Pulmonary artery (tissue), 1 donor: Measurements from ENCODE around the gene RFTN2.

GRCh38 chr2:197239550-197239802, 71.1 kb downstream of the ANKRD44 start:
- PRO-cap, result no peak

DNA sequence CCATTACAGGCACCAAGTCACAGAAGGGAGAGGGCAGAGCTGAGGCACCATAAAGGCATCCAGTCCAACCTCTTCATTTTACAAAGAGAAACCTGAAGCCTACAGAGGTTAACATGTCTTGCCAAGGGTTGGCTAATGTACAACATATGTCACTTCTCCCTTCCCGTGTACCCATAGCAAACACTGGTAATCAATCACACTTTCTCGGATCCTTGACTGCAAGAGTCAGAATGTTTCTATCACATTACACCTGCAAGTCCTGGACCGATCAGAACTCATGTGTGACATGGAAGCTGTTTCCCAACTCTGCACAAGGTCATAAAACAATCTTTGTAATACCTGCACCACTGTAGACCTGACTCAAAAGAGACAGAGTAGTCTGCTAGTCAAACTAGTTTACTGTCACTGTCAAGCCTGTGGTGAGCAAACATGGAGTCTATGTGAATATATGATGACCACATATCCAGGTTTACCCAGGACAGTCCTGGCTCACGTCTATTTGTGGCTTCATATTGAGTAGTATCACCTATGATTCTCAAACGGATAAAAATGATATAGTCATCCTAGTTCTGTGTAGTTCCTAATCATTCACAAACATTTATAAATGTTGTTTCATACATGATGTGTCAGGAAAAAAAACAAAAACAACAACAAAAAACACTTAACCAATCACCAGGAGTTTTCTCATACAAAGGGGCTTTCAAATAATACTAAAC, 5.9 kb downstream of the ANKRD44 start:
- PRO-cap, result no peak

DNA sequence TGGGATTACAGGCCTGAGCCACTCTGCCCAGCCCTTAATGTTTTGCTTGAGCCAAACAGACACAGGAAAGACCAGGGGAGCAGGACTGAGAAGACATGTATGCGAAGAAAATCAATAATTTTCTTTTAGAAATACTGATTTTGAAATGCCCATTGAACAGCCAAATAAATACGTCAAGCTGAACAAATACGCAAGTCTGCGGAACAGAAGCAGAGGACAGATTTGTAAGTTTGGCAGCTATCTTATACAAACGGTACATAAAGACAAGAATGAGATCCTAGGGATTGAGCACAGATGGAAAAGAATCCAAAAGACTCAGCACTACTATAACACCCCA, 20.8 kb downstream of the SF3B1 start:
- PRO-cap, result no peak

DNA sequence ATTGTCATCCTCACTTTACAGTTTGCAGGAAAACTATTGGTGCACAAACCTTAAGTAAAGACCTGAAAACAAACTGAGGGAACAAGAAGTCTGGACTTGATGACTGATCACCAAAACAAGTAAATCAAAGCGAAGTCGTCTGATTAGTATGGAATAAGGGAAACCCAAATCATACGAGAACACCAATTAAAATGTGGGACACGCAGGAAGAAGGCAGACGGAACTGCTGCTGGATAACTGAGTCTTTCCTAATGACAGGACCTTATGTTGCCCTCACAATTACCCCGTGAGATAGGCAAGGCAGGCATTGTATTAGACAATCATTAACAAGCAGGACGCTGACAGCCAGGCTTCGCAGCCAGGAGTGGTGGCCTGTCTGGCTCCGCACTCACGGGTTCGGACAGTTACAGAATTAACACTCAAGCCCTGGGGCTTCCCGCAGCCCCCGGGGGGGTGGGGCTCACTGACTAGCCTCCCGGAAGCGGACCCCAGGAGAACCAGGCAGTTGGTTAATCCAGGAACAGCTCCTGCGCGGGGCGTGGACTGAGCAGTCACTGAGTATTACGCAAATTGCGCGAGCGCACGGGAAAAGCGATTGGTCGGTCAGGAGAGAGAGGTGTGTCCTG, 525 bp upstream of the COQ10B start:
- PRO-cap, result bidirectional peak, plus-strand start outside the sequence, minus-strand start at position 553 of the sequence

GRCh38 chr2:197454793-197455575, 1.6 kb downstream of the COQ10B start:
- PRO-cap, result no peak

- PRO-cap, result no peak
Measured at GRCh38 chr2:197569084-197569448, 53.2 kb downstream of the MOB4 start.

DNA sequence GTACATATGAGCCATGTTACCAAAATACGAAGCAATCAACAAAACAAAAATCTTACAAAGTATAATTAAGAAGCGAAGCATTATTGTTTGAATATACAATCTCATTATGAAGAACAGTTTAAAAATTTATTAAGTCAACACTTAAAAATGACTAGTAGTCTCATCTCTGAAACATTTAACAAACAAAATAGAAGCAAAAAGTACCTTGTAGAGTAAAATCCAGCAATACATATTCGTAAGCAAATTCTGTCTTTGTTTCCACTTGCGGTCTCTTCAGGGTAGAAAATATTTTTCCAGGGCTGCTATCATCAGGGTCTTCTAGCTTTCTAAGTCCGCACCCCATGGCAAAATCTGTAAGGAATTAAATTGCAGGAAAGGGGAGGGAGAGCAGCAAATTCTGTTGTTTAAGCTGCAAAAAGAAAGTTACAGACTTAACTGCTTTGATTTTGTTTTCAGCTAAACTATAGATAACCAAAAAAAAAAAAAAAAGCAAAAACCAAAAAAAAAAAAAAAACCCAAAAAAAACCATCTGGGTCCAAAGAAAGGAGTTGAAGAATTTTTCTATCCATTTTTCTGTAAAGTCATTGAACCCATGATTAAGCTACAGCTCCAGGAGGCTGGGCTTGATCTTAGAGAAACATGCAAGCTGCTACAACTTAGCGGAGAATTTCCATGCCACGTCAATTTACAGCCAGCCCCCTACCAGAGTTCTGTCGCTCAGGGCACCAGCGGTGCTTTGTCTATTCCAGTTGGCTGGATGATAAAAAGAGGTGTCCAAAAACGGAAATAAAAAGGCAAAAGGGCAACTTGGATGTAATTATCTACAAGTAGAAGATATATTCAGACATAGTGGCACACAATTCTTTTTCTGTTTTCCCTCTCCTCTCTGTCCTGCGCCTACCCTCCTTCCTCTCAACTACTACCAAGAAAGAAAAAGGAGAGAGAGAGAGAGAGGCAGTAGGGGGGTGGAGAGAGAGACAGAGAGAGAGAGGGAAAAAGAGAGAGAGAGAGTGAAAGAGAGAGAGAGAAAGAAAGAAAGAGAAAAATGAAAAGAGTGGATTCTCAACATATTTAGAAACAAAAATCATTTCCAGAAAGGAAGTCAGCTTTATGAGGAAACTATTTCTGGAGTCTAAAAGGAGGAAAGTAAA, at the start of gene RFTN2:
TSS of gene RFTN2 (minus strand) at position 472 of the 1,151 bp plus-strand sequence.
- PRO-cap, result unidirectional peak, minus-strand start at position 353 of the sequence; unidirectional peak, plus-strand start at position 683 of the sequence; bidirectional peak, plus-strand start at position 960 of the sequence, minus-strand start at position 918 of the sequence

- PRO-cap, result no peak
Measured at GRCh38 chr2:197704730-197705102, 453 bp upstream of the MARS2 start.

DNA sequence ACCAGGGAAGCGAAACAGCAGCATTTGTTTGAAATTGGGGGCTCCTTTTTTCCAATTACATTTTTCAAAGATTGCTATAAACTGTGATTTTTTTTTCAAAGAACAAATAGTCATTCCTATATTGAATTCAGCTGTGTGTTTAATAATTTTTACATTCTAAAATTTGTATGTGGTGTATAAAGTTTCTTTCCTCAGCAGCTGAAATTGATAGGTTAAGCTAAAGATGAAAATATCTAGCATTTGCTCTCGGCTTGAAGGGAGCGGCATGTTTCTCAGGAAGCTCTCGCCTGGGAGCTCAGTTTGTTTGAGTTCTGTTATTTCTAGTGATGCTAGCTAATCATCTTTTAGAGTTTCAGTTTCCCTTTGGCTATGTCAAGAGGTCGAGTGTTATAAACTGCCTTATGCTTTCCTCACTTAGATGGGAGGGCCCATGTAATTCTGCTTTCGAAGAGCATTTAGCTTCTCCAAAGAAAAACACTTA, 33.5 kb downstream of the PLCL1 start:
- PRO-cap, result no peak

DNA sequence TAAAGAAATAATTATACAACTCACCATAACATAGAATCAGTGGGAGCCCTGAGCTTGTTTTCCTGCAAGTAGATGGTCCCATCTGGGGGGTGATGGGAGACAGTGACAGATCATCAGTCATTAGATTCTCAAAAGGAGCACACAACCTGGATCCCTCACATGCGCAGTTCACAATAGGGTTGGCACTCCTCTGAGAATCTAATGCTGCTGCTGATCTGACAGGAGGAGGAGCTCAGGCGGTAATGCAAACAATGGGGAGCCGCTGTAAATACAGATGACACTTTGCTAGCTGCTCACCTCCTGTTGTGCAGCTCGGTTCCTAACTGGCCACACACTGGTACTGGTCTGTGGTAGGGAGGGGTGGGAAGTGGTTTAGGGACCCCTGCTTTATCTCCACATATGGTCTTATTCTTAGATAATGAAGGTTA, 506.6 kb downstream of the PLCL1 start:
- PRO-cap, result no peak

GRCh38 chr2:198775672-198776390, 681.9 kb downstream of the SATB2 start:
- PRO-cap, result no peak

GRCh38 chr2:199309753-199310530, 147.8 kb downstream of the SATB2 start:
- PRO-cap, result no peak

- PRO-cap, result bidirectional peak, plus-strand start at chr2:199911760, minus-strand start at chr2:199911645
Measured at GRCh38 chr2:199911482-199912306, 601 bp downstream of the C2orf69 start.

DNA sequence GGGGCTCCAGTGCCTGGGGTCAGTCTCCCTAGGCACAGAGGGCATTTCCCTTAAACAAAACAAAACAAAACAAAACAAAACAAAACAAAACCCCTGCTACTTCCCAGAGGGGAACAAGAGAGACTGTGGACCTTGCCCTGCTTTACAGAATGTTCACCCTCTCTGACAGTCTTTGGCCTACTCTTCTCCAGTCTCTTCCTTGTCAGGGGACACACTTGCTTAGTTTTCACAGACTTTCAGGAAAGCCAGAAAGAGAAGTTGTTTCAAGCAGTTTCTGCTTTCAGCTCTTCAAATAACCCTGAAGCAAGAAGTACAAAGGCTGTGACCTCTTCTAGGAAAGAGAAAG, 143.1 kb upstream of the SPATS2L start:
- PRO-cap, result no peak

DNA sequence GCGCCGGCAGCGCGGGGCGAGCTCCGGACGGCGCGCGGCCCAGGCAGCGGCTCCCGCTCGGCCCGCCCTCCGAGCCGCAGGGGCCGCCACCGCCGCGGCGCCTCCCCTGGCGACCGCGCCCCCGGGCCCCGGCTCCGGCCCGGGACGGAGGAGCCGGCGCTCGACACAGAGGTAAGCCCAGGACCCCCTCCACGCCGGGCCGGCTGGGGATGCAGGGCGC, 169 bp downstream of the SPATS2L start:
- PRO-cap, result no peak

GRCh38 chr2:200587045-200587523, 1.3 kb downstream of the AOX1 start:
- PRO-cap, result no peak

DNA sequence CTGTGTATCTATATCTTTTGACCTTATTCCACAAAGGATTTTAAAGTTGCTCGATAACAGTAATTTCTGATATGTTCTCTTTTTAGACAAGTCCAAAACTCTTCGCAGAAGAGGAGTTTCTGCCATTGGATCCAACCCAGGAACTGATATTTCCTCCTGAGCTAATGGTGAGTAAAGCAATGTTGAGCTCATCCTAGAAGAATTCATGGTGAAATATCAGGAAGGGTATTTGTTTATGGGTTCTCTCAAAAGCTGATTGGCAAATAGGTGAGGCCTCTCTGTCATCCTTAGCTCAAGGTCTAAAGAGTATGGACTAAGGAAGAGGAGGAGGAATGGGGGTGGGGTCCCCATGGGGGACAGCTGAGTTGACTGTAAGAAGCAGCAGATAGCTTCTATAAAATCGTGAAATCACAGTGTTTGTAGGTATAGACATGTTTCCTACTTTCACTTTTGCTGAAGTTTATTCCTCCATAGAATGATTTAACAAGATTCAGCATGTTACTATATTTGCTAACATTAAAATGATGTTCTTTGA, 18.2 kb downstream of the AOX1 start:
- PRO-cap, result no peak

DNA sequence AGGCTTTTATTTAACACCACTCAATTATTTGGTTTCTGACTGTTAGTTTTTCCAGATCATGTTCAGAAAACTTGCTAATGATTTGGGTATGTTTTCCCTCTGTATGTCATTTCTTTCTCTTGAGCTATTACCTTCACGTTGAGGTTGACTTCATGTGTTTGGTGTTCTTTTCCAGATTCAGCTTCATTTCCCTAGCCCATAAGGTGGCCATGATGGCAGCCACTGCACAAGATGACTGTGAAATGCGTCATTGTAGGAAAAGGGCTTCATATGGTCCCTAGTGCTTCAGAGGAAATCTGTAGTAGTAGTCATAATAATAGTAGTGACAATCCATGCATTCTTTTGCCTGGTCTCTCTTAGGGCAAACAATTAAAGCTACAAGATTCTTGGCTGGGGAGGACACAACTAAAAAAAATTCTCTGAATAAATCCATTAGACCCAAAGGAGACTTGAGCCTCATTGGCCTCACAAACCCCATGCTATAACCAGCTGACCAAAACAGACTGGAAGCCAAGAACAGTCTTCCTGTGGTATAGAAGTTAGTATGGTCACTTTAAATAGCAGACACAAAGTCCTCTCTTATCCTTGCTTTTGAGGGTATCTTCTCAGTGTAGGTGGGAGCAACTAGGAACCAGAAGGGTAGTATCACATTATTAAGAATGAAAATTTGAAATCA, 28.5 kb downstream of the AOX1 start:
- PRO-cap, result no peak

DNA sequence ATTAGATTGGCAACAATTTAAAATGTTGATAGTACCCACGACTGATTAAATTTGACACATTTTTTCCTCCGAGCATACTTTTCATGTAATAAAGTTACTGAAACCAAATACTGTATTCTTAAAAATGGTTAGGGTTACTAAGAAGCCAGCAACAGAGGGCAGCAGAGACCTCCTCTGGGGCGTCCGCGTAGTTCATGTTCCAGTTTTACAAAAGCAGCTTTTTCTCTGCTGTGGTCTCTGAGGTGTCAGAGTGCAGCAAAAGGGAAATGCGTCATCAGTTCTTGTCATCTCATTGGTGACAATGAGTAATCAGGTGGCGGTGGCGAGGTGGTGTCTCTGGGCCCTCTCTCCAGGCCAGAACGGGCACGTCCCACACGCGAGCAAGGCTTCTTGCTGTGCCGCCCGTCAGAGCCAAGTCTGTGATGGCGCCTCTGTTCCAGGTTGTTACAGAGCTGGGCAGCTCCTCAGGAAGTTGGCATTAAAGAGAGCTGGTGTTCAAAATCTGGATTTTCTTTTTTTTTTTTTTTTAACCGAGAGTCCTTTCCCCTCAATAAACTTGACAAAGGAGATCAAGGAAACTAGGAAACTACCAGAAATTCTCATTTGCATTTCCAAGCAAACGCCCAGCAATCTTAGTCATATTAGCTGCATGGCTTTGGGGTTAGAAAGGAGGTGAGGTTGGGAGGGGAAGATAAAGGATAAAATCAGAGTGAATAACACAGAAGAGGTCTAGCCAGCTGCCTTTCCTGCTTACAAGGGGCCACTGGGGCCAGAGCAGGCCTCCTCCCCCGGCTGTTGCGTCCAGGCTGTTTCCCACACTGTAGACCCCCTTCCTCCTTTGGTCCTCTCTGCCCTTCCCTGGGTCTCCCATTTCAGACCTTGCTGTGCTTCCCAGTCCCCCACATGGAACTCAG, 98.5 kb upstream of the BZW1 start:
- PRO-cap, result bidirectional peak, plus-strand start at position 352 of the sequence, minus-strand start at position 215 of the sequence

DNA sequence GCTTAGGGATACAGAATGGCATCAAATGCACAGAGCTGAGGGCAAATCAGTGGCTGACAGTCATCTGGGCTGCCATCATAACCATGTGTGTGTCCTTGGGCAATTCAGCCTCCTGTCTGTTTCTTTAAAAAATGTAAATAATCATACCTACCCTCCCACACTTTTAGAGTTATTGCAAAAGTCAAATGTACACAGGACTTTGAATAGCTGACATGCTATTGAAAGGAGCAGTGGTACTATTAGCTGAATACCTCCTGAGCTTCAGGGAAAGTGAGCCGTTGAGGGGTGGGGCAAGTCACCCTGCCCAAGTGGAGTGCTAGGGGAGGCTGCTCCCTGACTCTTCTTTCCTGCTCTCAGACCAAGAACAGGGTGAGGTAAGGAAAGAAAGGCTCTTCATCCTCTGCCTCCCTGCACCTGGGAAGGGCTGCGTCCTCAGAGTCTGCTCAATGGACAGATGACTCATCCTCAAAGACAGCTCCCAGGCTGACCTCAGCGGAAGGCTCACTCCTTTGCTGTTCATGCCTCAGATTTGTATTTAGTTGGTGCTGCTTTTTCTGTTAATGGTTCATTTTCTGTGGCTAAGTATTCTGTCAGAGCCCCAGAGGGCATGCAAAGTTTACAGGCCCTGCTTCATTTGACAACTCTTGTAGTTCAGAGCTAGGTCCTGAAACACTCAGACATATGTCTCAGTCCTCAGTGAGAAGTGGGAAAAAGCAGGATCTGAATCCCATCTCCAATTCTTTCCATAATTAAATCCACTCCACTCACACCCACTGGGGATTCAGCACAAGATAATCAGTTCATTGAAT, 54.8 kb upstream of the BZW1 start:
- PRO-cap, result no peak